Thoracic aorta (tissue), 1 donor: ENCODE results near the genes KCNN3 and SYT11.

- RAMPAGE, long total RNA: no peak
These were observed 675 bp downstream of the UBAP2L start for GRCh38 chr1:154221015-154222244.

DNA sequence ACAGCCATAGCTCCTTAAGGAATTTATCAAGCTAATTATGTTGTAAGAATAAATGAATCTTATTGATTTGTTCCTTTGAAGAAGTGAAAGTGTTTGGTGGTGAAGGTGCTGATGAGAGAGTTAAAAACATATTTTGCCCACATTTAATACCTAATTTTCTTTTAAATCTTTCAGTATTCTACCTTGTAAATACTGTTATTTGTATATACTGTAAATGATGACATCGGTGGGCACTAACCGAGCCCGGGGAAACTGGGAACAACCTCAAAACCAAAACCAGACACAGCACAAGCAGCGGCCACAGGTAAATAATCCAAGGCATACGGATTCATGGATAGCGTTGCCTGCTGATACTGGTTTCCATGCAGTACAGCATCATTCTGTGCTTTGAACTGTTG is 4.2 kb downstream of the UBAP2L start:
- RAMPAGE, long total RNA: no peak

DNA sequence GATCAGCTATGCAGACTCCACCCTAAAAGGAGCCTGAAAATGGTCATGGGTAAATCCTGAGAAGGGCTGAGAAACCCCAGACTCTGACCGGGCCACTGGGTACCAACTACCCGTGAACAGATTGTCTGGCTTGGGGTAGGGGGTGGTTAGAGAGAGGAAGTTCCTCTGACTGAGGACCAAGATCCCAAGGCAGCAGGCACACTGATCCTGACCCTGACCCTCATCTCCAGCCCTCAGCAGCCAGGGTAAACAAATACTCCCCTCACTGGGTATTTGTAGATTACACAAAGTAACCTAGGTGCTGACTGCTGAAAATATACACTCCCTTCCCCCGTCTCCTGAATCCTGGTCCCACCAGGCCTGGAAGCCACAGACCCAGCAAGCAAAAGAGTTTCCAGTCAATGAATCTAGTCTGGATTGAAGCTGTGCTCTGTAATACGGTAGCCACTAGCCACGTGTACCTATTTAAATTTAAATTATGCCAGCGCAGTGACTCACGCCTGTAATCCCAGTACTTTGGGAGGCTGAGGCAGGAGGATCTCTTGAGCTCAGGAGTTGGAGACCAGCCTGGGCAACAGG is 3.3 kb downstream of the IL6R start:
- RAMPAGE, long total RNA: no peak

DNA sequence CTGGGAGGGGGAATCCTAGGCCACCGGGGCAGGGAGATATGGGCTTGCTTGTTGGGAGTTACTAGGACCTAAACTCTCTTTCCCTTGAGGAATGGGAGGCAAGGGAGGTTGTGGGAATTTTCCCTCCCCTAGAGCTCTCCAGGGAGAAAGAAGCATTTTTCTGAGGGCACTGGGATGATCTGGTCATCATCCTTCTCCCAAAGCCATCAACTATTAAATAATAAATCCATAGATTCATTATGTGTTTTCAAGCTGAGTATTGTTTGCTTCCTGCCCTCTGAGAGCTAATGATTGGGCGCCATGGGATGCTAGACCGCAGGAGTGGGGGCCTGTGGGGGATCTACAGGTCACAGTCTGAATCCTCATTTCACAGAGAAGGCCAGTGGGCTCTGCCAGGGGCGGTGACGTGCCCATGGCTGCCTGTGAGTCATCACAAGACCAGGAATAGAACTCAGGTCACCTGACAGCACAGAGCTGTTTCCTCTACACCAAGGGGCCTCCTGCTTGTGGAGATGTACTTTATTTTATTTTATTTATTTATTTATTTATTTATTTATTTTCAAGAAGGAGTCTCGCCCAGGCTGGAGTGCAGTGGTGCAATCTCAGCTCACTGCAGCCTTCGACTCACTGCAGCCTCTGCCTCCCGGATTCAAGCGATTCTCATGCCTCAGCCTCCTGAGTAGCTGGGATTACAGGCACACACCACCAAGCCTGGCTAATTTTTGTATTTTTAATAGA is 15.0 kb downstream of the IL6R start:
- RAMPAGE, long total RNA: no peak

DNA sequence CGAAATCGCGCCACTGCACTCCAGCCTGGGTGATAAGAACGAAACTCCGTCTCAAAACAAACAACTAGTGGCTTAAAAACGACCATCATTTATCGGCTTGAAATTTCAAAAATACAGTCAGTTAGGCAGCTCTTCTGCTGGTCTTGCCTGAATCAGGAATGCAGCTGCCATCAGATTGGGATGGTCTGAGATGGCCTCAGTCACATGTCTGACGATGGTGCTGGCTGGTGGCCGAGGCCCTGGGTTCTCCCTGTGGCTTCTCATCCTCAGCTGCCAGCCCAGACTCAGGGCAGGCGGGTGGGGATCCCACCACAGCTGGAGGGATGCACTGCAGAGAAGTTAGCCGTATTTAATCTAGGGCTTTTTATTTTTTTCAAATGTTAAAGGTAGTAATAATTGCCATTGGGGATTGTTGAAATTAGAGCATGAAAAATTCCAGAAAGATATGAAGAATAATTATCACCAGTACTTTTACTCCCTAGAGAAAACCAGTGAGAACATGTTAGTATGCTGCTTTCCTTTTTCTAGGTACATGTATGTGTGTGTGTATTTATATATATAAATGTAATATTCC is 31.4 kb downstream of the IL6R start:
- RAMPAGE, long total RNA: no peak

DNA sequence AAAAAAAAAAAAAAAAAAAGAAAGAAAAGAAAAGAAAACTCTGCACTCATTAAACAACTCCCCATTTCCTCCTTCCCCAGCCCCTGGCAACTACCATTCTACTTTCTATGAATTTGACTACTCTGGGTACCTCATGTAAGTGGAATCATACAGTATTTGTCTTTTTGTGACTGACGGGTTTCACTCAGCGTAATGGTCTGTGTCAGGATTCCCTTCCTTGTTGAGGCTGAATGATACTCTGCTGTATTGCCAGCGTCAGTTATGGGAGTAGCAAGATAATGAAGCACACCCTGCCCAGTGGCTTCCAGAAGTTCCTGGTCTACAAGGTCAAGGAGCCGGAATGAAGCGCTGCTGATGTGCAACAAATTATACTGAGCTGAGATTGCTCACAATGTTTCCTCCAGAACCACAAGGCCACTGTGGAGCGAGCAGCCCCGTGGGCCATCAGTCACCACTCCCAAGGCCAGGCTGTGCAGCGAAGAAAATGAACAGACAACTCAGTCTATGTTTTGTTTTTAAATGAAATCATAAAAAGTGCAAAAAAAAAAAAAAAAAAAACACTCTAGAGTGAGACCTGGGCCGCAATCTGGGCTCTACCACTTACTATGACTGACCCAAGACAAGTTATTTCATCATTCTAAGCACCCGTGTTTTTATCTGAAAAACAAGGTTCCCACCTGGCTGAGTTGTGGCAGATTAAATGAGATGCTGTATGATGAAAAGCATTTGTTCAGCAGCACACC is 24.0 kb upstream of the TDRD10 start:
- RAMPAGE, long total RNA: no peak

GRCh38 chr1:154599208-154600163 is 8.5 kb downstream of the ADAR start:
- RAMPAGE, long total RNA: no peak

- RAMPAGE, long total RNA: no peak
These were observed 5.9 kb downstream of the ADAR start for GRCh38 chr1:154601767-154602799.

GRCh38 chr1:154869765-154870690 is at the start of gene KCNN3:
KCNN3 (minus strand) TSS chr1:154870281.
- RAMPAGE, long total RNA: no peak

DNA sequence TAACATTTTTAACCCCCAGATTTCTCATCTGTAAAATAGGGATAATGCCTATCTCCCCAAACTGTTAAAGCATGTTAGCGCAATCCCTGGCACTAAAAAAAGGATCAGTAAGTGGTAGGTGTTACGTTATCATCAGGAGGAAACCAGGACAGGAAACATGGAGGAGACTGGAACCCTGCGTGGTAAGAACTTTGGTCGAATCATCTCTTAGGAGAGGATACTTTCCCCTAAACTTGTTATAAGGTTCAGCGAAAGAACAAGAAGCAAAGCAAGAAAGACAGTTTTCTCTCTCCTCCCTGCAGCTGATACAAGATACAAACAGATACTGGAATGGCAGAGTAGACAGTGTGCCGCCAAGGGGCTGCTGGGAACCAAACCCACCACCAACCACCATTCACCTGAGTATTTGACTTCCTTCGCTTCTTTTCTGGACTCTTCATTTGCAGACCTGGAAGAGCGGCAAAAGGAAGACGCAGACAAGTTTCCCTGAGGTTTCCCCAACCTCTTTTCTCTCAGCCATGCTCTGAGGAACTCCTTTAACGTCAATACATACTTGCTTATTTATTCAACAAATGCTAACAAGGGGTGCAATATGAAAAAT is 903 bp downstream of the PYGO2 start:
- RAMPAGE, long total RNA: no peak

DNA sequence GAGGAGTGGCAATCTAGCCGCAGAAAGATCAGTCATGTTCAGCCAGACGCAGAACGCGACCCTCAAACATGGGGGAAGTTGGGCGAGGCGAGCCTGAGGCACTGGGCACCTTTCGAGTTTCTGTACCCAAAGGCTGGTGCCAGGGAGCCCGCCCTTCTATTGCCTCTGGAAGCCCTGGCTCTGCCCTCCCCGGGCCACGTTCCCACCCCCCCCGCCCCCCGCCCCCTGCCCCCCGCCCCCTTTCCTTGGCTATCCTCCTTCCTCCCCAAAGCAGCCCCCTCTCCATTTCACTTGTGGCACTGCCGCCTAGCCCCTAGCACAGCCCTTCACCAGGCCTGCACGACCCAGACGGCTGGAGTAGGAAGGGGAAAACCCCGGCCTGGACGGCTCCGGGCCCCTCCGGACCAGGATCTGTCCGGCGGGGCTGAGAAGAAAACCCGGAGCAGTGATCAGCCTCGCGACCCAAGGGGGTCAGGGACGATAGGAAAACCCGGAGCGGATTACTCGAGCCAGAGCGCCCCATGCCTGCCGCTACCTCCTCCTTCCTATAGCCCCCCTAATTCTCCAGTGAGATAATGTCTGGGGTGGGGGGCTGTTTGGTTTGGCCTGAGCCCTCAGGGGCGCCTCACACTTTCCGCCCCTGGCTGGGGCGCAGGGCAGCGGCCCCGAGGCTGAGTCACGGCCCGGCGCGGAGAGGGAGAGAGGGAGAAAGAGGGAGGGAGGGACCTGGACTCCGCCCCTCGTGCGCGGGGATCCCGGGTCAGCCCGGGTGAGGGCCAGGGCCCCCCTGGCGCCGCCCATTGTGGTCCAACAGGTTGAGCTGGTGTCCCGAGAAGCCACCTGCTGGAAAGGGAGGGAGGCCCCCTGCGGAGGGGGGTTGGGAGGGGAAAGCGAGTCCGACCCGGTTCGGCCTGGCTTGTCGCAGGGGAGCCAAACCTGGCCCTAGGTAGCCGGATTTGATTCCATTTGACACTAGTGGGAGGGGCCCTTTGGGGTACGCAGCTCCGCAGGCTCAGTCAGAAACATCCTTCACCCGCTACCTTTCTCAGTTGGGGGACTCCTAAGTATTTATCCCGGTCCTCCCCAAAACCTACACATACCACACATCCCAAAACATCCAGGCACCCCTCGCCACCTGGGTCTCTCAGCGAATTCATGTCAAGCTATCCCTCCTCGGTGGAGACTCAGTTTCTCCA is 1.8 kb upstream of the ZBTB7B start:
- RAMPAGE, long total RNA: no peak

DNA sequence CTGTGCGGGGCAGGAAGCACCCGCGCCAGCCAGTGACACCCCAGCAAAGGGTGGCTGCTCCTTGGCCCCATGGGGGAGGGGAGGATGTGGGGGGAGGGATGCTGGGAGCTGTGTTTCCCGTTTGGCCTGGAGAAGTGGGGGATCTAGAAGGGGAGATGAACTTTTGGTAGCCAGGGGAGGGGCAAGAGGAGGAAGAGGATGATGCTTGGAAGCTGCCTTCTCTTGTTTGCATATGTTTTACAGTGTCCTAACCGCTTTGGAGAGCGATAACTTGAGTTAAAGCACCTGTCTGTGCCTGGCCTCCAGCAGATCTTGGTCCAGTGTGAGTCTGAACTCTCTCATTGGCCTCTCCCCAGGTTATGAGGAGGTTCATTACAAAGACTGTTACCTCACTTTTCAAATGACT is 11.2 kb downstream of the ZBTB7B start:
- RAMPAGE, long total RNA: no peak

DNA sequence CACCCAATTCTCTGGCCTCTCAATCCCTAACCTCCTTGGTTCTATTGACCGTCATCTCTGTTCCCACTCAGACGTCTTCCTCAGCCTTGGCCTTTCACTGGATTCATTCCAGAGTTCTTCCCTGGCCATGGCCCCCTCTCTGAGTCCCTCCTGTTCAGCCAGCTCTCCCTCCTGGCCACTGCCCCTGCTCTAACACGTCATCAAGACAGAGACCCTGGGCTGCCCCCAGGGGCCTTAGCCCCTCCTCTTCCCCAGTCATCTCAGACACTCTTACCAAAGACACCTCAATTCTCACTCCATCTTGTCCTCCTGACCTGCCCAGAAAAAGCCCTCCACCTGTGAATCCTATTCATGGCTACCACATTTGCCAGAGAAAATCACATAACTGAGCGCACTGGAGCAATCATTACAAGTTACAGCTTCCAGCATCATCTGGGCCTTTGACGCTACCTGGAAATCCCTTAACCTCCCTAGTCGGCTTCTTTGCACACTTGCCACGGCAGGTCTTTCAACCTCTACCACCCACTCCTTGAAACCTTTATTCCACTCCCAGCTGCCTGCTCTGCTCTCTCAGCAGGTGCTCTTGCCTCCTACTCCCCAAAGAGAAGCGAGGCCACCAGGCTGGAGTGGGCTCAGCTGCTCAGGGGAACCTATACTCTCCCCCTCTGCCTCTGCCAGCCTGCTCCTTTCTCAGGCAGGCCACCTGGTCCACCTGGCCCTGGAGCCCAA is 14.0 kb downstream of the DCST2 start:
- RAMPAGE, long total RNA: no peak

DNA sequence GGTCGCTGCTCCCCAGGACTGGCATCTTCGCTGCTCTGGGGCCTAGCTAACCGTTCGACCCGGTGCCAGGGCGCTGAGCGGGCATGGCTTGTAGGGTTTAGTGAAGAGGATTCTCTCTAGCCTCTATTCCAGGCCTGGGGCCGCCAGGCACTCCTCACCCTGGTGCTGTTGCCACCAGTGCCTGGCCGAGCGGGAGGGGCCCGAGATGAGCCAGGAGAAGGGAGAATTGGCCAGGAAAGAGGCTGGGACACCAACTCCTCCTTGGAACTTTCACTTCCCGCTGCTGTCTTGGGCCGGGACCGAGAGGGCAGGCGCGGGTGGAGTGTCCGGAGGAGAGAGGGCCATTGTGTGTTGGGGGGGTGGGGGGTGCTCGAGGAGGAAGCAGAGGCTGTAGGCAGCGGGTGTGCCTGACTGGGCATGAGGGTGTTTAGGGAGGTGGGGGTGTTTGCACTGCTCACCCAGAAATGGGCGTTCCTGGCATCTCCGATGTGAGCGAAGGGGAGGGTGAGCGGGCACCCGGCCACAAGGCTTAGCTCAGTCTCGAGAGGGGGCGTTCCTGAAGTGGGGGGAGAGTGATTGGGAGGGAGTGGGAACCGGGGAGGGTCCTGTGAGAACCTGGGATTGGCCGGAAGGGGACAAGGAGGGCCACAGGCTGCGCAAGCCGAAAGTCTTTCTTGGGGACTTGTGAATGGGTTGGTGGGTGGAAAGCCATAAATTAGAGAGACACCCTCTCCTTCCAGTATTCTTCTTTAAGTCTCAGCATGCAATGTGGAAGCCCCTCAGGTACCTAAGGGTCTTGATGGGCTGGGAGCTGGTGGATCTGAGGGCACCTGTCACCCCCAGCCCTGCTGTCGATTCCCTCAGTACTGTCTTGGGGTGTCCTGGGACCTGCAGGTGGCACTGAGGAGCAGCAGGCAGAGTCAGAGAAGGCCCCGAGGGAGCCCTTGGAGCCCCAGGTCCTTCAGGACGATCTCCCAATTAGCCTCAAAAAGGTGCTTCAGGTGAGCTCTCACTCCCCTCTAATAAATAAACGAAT is 979 bp downstream of the ADAM15 start:
- RAMPAGE, long total RNA: no peak

- RAMPAGE, long total RNA: no peak
These were observed 3.5 kb downstream of the EFNA1 start for GRCh38 chr1:155130936-155131743.

DNA sequence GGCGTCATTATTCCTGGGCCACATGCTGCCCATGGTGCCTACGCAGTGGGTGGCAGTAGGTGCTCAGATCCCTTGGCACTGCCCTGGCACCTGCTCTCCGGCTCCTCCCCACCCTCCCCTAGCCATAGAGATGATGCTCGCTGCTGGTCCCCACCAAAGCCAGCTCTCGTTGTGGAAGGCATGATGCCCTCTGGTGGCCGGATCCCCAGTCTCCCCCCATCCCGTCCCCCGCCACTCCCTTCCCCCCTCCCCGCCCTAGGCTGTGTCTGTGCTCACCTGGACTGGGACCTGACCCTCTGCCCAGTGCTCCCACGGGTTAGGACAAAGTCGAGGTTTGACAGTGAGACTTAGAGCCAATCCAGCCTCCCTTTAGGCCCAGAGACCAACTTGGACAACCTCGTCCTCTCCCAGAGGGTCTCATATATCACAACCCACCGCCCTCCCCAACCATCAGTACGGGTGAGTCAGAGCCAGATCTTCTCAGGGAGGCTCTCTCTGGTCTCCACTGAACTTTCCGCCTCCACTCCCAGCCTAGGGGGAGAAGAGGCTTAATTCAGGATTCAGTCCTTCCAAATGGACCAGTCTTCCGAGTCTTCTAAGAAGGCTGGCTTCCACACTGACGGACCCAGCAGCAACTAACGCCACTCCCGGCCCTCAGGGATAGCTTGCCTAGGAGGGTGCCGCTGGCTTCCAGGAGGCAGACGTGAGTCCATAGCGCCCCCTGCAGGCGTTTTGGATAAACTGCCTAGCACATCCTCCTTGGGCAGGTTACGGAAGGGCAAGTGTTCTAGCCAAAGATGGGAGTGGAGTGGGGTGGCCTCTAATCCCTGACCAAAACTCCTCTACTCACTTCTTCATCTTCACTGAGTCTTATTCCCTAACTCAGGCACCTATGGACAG is 5.5 kb downstream of the KRTCAP2 start:
- RAMPAGE, long total RNA: no peak

GRCh38 chr1:155176313-155177092 is 2.9 kb downstream of the TRIM46 start:
- RAMPAGE, long total RNA: no peak

- RAMPAGE, long total RNA: start-site peak on the plus strand at chr1:155859501-155859572, 606 reads
These were observed at the start of gene SYT11 for GRCh38 chr1:155858954-155859930. SYT11 (plus strand) TSS chr1:155859567.

DNA sequence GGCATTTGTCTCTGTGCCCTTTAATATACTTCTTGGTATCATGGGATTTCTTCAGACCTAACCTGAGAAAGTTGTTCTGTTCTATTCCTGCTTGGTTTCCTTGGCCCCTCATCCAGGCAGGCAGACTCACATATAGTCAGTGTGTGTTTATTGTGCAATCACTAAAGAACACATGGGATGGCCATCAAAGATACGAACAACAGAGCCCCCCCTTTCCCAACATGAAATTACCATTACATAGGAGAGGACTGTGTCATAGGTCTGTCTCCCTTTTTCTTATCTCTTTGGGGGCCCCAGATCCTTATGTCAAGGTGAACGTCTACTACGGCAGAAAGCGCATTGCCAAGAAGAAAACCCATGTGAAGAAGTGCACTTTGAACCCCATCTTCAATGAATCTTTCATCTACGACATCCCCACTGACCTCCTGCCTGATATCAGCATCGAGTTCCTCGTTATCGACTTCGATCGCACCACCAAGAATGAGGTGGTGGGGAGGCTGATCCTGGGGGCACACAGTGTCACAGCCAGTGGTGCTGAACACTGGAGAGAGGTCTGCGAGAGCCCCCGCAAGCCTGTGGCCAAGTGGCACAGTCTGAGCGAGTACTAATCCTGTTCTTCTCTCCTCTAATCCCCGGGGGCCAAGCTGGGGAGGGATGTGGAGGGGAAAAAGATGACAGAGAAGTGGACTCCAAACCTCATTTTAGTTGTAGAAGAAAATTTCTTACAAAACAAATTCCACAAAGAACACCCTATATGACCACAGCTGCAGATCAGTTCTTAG is 21.7 kb downstream of the SYT11 start:
- RAMPAGE, long total RNA: no peak

GRCh38 chr1:155892962-155893541 is 18.1 kb downstream of the RIT1 start:
- RAMPAGE, long total RNA: no peak